A172 (cell line): ENCODE measurements around the genes PIP5K1C and MAP2K2.

DNA sequence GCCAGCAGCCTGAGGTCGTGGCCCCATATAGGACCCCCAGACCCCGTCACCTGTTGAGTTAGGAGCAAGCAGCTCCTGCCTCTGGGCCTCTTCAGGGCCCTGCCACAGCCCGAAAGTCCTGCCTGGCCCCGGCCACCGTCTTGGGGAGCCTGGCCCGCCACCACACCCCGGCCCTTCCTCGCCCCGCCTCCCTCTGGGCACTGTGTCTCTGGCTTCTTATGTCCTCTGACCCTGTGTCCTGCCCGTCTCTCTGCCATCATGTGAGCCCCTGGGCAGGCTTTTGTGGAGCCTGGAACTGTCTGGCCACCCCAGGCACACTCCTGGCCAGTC is 19.2 kb downstream of the NCLN start:
- RAMPAGE, long total RNA = no peak

DNA sequence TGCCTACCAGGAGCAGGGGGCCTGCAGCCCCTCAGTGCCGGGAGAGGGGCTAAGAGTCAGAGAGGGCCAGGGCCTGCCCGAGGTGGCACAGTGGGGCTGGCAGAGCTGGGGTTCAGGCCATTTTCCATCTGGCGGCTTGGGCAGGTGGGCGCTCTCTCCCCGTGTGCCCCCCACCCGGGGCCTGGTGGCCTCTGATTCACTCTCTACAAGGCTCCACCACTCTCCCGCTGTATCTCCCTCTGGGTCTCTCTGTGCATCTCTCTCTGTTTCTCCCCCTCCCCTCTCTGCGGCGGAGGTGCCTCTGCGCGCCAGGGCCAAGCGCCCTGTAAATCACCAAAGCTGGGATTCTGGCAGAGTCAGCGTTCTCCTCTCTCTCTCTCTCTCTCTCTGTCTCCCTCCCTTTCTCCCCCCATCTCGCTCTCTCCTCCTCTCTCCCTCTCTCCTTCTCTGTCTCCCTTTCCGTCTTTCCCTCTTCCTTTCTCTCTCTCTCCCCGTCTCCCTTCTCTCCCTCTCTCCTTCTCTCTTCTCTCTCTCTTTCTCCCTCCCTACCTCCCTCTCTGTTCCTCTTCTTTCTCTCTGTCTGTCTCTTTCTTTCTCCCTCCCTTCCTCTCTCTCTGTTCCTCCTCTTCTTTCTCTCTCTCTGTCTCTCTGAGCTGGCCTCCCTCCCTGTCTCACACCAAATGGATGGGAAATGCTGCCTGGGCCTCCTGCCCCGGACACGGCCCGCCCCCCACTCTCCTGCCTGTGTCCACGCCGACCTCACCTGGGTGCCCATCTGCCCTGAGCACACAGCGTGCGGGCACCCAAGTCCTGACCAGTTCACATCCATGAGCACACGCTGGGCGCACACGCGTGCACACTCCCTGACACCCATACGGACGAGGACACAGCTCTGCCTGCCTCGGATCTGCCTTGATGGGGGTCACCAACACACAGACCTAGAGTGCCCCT is 4.0 kb downstream of the NFIC start:
- RAMPAGE, long total RNA = no peak

DNA sequence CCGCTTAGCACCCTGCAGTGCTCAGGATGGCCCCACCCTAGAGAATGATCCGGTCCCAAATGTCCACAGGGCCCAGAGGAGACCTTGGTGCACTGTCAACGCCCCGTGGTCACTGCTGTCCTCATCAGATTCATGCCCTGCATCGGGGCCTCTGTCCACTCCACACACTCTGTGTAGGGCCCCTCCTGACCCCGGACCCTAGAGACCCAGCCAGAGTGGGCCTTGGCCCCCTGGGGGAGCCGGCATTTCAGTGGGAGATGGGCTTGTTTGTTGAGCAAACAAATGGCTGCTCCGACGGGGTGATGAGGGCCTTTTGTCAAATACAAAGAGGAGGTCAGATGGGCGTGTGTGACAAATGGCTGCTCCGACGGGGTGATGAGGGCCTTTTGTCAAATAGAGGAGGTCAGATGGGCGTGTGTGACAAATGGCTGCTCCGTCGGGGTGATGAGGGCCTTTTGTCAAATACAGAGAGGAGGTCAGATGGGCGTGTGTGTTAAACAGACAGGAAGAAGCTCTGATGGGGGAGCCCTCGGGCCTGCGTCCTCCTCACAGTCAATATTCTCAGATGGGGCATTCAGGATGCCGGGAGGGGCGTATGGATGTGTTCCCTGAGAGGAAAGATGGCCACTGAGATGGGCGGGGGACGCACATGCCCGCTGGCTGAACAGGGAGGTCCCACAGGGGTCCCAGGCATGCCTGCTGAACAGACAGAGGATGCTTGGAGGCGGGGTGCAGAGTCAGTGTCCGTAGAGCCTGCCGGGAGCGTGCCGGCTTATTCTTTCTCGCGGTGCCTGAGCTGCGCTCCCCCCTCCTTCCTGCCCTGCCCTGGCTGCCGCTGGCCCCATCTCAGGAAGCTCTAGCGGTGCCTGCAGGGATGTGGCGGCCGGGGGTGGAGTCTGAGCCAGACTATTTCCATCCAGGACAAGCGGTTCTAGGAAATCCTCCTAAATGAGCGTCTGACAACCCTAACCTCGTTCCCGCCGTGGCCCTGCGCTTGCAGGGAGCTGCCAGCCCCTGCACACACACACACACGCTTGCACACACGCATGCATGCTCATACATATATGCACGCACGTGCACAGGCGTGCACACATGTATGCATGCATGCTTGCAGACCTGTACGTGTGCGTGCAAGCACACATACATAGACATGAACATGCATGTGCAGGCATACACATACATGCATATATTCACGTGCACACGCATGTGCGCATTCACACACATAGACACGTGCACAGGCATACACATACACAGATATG is 36.1 kb downstream of the SMIM24 start:
- RAMPAGE, long total RNA = no peak

DNA sequence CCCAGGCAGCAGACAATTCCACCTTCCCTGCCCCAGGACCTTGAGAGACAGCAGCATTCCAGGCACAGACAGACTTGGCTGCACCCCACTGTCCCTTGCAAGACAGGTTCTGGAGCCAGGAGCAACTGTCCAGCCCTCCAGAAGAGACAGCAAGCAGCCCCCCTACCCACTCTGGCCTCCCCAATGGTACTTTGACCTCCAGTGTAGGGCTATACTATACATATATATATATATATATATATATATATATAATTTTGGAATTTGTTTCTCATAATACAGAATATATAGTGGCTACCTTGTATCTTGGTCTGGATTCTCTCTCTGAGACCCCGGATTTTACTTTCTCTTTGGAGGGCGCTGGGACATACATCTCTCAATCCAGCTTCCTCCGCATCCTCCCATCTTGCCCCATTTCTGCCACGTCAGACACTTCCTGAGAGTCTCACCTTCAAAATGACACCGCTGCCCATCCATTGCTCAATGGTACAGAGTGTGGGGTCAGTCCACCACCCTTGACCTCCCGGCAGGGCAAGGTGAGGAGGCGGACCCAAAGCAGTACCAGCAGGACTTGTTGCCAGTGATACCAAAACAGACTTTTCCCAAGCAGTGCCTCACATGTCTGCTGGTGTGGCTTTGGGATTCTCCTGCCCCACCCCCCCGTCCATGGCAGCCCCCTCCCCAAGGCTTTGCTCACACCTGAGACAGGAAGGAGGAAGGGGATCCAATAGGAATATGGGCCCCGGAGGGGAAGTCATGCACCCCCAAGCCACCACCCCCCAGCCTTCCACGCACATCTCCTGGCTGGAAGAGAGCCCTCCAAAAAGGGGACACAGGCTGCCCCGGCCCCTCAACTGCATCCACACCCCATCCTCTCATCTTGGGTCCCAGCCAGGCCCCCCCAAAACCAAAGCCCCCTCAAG is 12.5 kb downstream of the SMIM24 start:
- RAMPAGE, long total RNA = no peak

DNA sequence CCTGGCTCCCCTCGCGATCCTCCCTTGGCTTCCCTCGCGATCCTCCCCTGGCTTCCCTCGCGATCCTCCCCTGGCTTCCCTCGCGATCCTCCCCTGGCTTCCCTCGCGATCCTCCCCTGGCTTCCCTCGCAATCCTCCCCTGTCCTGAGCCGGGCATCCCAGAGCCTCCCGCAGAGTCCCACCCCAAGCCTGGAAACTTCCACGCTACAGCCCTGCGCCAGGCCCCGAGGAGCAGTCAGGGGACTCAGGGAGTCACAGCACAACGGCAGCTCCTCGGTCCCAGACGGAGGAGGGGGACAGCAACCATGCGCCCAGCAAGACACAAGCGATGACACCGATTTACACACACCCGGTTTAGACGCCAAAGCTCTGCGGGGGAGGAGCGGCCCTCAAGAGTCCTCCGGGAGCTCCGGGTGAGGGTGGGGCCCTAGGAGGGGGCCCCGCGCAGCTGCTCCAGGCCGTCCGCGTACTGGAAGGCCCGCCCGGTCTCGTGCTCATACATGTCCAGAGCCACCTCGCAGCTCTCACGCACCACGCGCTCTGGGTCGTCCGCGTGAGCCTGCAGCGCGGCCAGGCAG is 7.9 kb upstream of the SMIM44 start:
- RAMPAGE, long total RNA = no peak

GRCh38 chr19:3510909-3511254 is 4.8 kb downstream of the FZR1 start:
- RAMPAGE, long total RNA = no peak

GRCh38 chr19:3573451-3574704 is 1.1 kb downstream of the HMG20B start:
- RAMPAGE, long total RNA = no peak

- RAMPAGE, long total RNA = no peak
Measured at GRCh38 chr19:3610491-3611073, 3.9 kb upstream of the TBXA2R start.

DNA sequence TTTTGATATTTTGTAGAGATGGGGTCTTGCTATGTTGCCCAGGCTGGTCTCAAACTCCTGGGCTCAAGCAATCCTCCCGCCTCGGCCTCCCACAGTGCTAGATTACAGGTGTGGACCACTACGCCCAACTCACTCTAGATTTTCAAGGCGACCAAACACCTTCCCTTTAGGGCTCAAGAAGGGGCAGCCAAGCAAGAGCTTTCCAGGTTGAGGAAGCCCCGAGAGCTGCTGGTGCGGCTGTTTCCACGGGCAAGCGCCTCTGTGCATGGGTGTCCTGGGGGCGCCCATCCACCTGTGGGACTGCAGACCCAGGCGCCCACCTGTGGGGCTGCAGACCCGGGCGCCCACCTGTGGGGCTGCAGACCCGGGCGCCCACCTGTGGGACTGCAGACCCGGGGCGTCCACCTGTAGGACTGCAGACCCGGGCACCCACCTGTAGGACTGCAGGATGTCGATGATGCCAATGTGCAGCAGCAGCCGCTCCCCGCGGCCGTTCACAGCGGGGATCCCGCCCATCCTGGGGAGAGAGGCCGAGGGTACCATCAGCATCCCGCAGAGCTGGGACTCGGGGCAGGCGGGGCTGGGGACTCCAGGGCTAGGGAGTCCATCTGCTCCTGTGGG is 21.7 kb upstream of the CACTIN start:
- RAMPAGE, long total RNA = no peak

- RAMPAGE, long total RNA = no peak
Measured at GRCh38 chr19:3699815-3701147, at the start of gene PIP5K1C. TSS of gene PIP5K1C (minus strand) at chr19:3700468.

- RAMPAGE, long total RNA = no peak
Measured at GRCh38 chr19:3722262-3723235, 14.4 kb downstream of the TJP3 start.

DNA sequence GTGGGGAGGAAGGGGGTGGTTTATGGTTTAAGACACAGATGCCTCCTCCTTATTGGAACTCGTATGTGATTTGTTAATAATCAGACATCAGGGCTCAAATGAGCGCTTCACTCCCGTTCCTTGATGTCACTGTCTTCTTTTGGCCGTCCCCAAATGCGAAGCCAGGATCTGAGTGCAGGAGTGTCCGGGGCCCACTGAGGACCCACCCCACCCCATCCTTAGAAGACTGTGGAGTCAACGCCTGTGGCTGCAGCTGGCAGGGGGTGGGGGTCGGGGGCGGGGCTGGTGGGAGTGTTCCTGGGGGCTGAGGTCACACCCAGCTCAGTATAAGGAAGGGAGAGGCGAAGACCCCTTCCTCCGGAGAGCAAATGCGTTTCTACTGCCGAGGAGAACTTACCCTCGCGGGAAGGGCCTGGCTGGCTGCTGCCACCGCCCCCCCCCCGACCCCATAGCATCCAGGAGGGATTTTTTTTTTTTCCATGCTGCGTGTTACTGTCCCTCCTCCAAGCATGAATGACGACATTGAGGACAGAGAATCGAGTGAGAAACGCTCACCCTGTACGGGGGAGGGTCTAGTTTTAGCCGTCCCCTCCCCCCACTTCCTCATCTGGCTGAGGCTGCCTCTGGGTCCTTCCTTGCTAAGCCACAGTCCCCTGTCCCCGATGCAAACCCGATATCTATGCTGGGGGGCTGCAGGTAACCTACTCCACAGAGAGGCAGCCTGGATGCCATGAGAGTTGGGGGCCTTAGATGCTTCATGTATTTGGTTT is 1.1 kb downstream of the ATCAY start:
- RAMPAGE, long total RNA = no peak

DNA sequence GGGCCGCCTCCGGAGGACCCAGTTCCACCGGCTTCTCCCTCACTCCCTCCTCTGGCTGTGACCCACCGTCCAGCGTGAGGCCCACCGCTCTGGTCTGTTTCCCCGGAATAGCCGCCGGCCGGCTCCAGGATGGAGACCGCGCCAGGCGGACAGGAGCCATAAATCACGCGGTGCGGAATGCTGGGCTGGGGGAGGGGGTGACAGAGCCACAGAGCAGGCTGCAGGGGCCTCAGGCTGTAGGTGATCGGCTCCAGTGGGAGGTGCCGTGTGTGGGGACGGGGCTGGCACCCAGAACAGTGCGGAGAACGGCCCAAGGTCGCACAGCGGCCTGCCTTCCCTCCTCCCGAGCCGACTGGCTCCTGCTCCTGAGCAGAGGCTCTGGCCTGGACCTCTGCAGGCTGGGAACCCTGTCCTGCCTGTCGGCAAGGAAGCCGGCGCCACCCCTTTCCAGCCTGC is 8.2 kb downstream of the PIAS4 start:
- RAMPAGE, long total RNA = no peak

DNA sequence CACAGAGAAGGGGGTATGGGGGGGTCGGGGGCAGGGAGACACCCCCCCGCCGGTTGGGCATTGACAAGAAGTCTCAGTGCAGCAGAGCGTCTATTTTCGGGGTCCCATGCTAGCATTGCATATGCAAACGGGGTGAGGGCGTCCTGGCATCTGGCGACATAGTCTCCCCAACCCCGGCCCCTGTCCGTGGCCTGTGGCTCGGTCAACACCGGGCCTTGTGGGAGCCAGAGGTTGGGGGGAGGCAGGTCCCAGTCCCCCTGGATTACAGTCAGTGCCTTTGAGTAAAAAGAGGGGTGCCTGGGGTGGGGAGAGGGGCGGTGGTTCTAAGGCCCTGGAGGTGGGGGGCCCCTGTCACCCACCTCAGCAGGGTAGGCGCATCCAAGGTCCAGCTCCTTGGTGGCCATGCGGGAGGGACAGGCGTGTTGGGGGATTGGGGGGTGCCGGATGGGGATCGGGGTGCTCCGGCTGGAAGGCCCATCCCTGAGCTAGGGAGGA is 21.1 kb downstream of the ZBTB7A start:
- RAMPAGE, long total RNA = no peak

- RAMPAGE, long total RNA = no peak
Measured at GRCh38 chr19:4086232-4086993, 19.7 kb upstream of the ZBTB7A start.

DNA sequence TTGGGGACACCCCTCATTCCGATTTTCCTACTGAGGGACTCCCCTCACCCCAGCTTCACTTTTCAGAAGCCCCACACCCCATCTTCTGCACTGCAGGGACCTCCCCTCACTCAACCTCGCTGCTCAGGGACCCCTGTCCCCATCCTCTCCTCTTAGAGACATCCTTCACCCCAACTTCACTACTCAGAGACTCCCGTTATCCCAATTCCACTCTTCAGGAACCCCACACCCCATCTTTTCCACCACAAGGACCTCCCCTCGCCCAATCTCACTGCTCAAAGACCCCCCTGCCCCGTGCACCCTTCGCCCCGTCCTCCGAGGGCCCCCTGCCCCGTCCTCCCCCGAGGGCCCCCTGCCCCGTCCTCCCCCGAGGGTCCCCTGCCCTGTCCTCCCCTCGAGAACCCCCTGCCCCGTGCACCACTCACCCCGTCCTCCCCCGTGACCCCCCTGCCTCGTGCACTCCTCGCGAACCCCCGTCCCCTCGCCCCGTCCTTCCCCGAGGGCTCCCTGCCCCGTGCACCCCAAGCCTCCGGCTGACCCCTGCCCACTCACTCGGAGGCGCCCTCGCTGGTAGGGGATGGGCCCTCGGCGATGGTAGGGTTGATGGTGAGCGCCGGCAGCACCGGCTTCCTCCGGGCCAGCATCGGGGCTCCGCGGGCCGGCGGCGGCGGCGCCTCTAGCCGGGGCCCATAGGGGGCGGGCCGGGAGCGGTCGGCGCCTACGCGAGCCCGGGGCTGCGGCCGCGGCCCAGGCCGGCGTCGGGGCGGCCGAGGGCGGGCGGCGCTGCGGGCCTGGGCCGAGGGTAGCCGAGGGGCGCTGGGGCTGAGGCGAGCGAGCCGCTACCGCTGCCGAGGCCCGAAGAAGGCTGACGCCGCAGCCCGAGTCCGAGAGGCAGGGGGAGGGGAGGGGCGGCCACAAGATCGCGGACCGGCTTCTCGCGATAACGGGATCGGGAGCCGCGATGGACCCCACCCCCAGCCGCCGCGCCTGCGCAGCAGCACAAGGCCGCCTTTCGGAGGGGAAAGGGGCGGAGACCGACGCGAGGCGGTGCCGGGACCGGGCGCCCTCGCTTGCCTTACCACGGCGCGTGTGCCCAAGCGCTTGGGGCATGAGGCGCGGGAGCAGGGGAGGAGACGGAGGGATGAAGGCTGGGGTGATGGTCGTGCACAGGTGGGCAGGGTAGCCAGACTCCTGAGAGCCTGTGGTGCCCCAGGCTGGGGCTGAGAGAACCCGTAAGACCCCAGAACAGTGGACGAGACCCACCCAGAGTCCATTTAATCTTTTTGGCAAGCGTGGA is at the start of gene MAP2K2:
MAP2K2 (minus strand) TSS at position 891 of the 1,297 bp plus-strand sequence.
- RAMPAGE, long total RNA = no peak

GRCh38 chr19:4358861-4360149 is 15.9 kb downstream of the MPND start:
- RAMPAGE, long total RNA = no peak

GRCh38 chr19:4367630-4368611 is 24.6 kb downstream of the MPND start:
- RAMPAGE, long total RNA = no peak

DNA sequence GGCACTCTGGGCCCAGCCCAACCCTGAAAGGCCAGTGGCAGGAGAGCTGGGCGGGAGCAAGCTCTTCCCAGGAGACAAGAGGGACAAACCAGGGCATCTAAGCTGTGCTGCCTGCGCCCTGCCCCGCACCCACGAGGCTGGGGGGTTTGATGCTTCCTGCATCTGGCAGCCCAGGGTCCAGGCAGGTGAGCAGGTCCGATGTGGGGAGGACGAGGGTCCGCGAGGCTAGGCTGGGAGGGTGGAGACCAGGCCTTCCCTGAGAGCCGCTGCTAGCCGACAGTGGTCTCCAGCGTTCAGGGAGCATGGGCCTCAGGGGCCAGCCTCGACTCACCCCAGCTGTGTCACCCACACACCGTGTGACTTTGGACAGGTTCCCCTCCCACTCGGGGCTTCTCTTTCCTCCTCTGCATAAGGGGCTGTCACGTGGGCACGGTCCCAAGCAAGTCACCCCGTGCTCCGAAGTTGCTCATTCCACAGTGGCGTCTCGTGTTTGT is 15.9 kb downstream of the PLIN4 start:
- RAMPAGE, long total RNA = no peak

GRCh38 chr19:4547058-4547716 is 7.4 kb upstream of the LRG1 start:
- RAMPAGE, long total RNA = no peak